Measurements from ENCODE around the genes LATS2 and SGCG.

DNA sequence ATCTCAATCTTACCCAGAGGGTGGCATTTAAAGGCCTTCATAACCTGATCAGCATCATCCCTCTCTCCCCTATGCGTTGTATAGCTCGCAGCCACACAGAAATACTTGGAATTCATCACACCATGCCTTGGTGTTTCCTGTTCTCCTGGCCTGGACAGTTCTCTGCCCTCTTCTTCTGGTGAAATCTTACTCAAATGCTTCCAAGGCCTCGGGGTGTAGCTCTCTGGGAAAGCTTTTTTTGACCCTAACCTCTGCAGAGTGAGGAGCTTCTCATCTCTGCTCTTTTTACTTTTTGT, 893 bp downstream of the MPHOSPH8 start:
- RRBS, 2 experiments, result no CpG with 5 or more reads among the region's 3 CpGs

DNA sequence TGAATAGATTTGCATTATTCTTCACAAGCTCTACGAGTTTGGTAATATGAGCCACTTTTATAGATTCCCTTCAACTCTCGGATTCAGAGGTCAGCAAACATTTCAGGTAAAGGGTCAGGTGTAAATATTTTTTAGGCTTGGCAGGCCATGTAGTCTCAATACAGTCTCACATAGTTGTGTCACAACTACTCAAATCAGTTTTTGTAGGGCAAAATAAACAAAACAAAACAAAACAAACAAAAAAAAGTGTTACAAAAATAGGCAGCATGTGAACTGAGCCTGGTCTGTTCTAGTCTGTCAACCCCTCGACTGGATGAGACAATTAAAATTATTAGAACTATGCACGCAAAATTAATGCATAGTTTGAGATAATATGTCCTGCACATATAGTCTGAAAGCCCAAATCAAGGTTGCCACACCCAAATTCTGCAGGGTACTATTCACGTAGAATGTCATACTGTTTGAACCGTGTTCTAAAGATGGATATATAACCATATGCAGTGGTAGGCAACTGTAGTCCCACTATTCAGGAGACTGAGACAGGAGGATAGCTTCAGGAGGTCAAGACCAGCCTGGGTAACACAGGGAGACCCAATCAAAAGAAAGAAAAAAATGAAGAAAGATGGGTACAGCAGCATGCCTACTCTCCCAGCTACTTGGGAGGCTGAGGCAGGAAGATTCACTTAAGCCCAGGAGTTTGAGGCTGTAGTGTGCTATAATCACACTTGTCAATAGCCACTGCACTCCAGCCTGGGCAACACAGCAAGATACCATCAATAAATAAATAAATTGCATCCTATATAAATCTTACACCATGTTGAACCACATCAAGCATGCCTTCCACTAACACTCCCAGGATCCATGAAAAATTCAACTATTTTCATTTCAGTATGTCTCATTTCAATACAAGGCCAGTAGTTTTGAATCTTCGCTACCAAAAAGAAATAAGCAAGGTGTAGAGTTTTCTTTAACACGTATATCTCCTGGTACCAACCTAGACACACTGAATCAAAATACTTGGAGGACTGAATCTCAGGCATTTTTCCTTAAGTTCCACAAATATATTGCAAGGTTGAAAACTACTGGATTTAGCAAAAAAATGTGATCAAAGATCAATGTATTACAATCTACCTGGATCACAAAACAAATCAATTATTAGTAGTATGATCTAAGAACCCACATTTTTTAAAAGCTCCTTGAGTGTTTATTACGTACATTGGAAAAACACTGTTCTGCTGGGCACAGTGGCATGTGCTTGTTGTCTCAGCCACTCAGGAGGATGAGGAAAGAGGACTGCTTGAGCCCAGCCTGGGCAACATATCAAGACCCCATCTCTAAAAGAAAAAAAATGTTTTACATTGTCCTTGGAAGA, 56.9 kb downstream of the PSPC1 start:
- RRBS, 2 experiments, result no CpG with 5 or more reads among the region's 9 CpGs

GRCh38 chr13:20544554-20545162, 19.0 kb upstream of the CRYL1 start:
- RRBS, 2 experiments, result no CpG with 5 or more reads among the region's 7 CpGs

GRCh38 chr13:20715315-20715727, 11.8 kb downstream of the IL17D start:
- RRBS, 2 experiments, result no CpG with 5 or more reads among the region's 6 CpGs

DNA sequence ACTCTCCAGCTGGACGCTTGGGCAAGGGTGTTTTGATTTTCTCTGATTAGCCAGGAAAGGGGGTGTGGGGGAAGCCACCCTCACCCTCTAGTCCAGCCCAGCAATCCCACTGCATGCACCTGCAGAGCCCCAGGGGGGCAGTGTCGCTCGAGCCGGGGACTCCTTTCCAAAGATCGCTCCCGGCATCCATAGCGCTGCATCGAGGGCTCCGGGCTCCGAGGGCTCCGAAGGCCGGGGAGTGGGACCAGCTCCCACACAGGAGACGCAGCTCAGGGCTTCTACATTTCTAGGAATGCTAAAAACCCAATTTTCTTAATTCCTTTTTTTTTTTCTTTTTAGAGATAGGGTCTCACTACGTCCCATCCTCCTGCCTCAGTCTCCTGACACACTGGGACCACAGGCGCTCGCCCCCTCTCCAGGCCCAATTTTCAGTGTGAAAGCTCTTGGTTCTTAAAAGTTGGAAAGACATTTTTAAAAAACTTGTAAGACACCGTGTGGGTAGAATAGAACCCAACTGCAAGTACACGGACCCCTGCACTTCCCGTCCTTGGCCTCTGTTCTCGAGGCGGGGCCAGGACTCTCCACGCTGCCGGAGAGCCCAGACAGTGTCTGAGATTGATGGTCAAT, 38.3 kb downstream of the LATS2 start:
- RRBS, 2 experiments, result no CpG with 5 or more reads among the region's 23 CpGs

DNA sequence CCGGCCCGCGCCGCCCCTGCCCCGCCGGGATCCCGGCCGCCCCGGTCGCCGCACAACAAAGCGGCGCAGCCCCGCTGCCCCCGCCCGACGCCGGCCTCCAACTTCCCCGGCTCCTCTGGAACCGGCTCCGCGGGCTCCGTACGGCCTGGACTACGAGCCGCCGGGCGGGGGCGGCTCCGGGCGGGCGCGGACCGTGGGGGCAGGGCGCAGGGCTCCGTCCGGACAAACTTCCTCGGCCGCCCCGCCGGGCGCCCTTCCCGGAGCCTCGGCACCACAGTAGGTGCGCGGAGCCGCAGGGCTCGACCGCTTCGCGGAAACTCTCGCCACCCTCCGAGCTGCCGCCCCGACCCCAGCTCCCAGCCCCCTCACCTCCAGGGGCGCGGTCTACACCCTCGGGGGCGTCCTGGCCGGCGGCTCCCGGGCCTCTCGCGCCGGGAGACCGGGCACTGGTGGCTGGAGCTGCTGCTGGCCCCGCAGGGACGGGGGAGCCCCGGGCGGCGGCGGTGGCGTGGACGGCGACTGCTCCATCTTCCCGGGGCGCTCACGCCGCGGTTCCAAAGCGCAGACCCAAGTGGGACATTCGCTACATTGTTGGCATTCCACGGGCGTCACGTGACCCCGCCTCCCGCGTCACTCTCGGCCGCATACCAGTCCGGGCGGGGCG, at the start of gene LATS2:
TSS of gene LATS2 (minus strand) at position 610 of the 664 bp plus-strand sequence.
- RRBS, 2 experiments, result 2 to 5% methylated on average over 40 to 50 of the region's 93 CpGs

GRCh38 chr13:21061641-21061973, 221 bp upstream of the LATS2 start:
- RRBS, 2 experiments, result 2 to 3% methylated on average over 7 of the region's 17 CpGs

GRCh38 chr13:21074928-21076198, 14.0 kb upstream of the LATS2 start:
- RRBS, 2 experiments, result 3 to 7% methylated on average over 10 to 14 of the region's 68 CpGs

DNA sequence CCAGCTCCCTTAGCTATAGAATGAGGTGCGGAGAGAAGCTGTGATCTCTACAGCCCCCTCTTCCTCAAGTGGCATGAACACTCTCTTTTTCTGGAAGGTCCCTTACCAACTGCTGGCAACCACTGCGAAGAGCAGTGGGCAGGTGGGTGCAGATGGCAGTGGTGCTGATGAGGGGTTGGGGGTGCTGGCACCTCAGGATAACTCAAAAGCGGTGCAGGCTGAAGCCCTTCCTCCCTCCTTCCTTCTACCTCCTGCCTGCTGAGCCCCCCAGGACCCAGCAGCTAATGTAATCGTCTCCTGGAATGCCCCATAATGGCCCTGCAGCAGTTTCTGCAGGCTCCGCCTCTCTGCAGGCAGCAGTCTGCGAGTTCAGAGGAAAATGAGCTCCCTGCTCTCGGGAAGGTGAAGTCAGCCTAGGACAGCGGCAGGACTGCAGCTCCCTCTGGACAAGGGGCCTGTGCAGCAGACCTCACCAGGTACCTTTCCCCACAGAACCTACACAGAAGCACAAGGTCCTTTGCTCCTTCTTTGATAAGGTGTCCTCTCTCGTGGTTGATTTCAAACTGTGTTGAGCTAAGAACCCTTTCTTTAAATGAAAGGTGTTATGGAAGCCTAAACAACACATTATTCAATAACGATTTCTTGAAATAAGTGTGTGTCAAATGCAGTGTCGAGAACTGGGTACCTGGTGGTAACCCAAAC, 130.9 kb downstream of the ZDHHC20 start:
- RRBS, 2 experiments, result no CpG with 5 or more reads among the region's 11 CpGs

- RRBS, 2 experiments, result no CpG with 5 or more reads among the region's 1 CpG
Measured at GRCh38 chr13:21579961-21580434, 24.0 kb downstream of the MICU2 start.

DNA sequence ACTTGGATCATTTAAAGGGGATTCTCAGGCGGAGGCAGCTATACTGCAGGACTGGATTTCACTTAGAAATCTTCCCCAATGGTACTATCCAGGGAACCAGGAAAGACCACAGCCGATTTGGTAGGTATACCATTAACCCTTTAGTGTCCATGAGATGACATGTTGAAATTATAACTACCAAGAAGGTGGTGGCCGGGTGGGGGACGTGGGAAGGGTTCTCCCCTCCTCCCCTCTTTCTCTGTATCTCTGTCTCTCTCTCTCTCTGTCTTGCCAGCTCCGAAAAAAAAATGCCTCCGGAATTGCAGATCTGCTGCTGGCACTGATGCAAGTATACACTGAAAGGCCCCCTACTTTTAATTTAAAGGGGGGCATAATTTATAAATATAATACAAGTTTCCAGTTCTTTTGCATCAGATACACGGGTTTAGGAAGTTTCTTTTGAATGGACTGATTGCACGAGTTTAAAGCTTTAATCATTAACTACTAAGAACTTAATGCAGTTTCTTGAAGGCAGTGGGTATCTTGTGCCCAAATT, 1.3 kb downstream of the FGF9 start:
- RRBS, 2 experiments, result 2 to 11% methylated on average over 4 of the region's 8 CpGs

GRCh38 chr13:22009473-22010131, 338.7 kb downstream of the FGF9 start:
- RRBS, 2 experiments, result no CpG with 5 or more reads among the region's 11 CpGs

DNA sequence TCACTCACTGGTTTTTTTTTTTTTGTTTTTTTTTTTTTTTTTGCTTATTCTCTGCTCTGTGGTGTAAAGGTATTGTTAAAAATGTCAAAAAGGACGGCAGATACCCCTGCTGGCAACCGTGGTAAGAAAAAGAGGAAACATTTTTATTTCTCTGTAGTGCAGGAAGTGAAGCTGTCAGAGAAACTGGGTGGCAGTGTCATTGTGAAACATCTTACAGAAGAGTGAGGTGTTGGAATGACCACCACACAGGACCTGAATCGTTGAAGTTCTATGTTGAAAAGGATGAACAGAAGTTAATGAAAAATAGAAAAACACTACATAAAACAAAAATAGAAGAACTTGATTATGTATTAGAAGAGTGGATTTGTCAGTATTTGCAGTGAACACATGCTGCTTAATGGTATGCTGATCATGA, 346.4 kb downstream of the FGF9 start:
- RRBS, 2 experiments, result no CpG with 5 or more reads among the region's 3 CpGs

DNA sequence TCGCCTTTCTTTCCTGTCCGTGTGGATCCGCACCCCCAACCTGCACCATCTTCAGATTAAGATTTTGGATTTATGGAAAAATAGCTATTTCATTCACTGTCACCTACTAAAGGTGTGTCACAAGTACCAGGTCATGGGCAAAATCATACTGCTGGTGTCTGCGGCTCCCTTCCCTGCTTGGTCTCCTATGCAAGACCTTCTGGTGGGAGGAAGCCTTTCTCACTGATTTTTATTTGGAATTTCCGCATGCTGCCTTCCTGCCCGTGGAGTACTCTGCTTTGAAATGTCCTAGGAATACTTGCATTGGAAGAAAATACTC, 539.9 kb downstream of the FGF9 start:
- RRBS, 2 experiments, result no CpG with 5 or more reads among the region's 6 CpGs

- RRBS, 2 experiments, result 45 to 65% methylated on average over 8 of the region's 33 CpGs
Measured at GRCh38 chr13:22848368-22849059, 332.3 kb upstream of the SGCG start.

- RRBS, 2 experiments, result no CpG with 5 or more reads among the region's 7 CpGs
Measured at GRCh38 chr13:23180606-23181296, at the start of gene SGCG. TSS of gene SGCG (plus strand) at chr13:23180979.

GRCh38 chr13:23506479-23507286, 63.5 kb upstream of the TNFRSF19 start:
- RRBS, 2 experiments, result no CpG with 5 or more reads among the region's 12 CpGs

- RRBS, 2 experiments, result no CpG with 5 or more reads among the region's 11 CpGs
Measured at GRCh38 chr13:23626589-23627175, 56.5 kb downstream of the TNFRSF19 start.

- RRBS, 2 experiments, result no CpG with 5 or more reads among the region's 2 CpGs
Measured at GRCh38 chr13:23966646-23966869, 77.4 kb upstream of the MIPEP start.

- RRBS, 2 experiments, result no CpG with 5 or more reads among the region's 11 CpGs
Measured at GRCh38 chr13:24053343-24054055, 107.0 kb upstream of the SPATA13 start.

Measured in Panc1 (cell line).